PC-3 (cell line): ENCODE measurements around a stretch of chr15.

GRCh38 chr15:93070092-93070514 is 18.9 kb downstream of the RGMA start:
- RAMPAGE, long total RNA, result no peak

GRCh38 chr15:93072257-93072938 is 16.6 kb downstream of the RGMA start:
- RAMPAGE, long total RNA, result no peak

DNA sequence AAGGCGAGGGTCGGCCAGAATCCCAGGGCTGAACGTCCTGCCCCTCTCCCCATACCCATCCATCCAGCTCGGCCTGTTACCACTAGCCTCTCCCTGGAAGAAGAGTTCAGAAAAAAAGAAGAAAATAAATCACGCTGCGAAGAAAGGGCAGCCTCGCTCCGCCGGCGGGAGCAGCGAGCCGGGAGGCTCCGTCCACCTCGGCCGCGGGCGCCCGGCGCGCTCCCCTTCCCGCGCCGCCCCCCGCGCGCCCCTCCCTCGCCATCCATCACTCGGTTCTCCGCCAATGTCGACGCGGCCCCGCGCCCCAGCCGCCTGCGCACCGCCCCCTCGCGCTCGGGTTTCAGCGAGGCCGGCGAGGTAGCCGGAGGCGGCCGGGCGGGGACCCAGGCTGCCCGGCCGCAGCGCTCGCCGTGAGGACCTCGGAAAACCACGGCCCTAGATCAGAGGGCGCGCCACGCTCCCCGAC is 16.0 kb downstream of the RGMA start:
- RAMPAGE, long total RNA, result no peak

DNA sequence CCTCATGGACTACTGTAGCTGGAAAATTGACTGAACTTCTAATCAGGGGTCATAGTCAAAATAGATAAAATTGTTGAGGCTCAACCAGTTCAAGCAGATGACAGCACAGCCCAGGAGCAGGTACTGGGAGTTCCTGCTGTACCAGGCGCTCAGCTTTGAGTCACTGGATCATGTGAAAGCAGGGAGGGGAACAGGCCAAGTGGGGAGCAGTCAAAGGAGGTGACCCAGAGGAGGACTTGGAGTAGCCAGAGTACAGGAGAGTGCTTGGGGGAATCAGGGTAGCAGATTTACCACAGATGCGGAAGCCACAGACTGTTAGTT is 369.4 kb upstream of the MCTP2 start:
- RAMPAGE, long total RNA, result no peak

DNA sequence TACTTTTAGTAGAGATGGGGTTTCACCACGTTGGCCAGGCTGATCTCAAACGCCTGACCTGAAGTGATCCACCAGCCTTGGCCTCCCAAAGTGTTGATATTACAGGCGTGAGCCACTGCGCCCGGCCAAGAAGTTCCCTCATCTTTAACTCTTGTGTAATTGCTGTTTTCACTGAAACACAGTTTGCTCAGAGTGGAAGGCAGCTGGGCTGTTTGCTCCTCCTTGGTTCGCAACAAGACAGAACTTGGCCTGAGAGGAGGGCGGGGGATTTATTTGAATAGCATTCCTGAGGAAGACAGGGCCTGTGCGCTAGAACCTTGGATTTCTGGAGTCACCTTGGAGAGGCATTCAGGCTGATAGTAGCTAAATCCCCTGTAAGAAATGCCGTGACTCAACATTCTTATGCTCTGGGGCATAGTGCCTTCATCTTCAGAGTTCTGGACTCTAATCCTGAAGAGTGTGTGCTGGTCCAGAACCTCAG is 226.6 kb upstream of the MCTP2 start:
- RAMPAGE, long total RNA, result no peak

- RAMPAGE, long total RNA, result no peak
Observed at GRCh38 chr15:94110737-94111122, 120.6 kb upstream of the MCTP2 start.

- RAMPAGE, long total RNA, result no peak
Observed at GRCh38 chr15:94297669-94297958, 66.3 kb downstream of the MCTP2 start.

- RAMPAGE, long total RNA, result no peak
Observed at GRCh38 chr15:94314811-94315116, 83.4 kb downstream of the MCTP2 start.

- RAMPAGE, long total RNA, result no peak
Observed at GRCh38 chr15:95174271-95174866, 943.0 kb downstream of the MCTP2 start.

GRCh38 chr15:95288344-95289032 is 1042.0 kb upstream of the NR2F2 start:
- RAMPAGE, long total RNA, result no peak

GRCh38 chr15:95303737-95305003 is 1026.3 kb upstream of the NR2F2 start:
- RAMPAGE, long total RNA, result no peak

DNA sequence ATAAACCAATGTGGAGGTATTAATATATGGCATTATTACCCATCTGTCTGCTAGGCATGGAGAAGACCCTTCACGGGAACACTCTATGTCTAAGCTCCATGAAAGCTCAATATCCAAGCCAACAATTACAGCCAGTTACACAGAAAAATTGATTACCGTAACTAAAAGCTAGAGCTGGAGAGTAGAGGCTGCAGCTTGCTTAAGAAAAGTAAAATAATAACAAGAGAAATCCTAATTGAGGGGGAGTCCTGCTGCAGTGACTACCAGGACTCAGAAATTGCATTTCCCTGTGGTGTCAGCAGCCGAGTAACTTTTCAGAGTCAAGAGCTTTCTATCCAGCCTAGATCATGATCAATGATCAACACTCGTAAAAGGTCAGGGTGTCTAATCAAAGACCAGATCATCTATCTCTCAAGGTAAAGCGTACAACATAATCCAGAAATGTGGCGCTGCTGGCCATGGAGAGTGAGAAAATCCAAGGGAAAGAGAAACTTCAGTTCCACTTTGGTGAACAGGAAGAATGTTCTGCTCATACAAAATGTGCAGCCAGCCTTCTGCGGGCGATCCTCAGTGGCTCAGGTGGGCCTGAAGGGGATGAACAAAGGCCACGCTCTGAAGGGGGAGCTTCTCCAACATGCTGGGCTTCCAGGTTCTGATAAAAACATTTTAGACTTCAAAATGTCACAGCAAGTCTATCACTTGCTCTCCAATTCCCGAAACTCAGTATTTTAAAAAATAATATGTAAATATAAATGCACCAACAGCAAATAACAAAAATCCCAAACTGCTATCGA is 1005.9 kb upstream of the NR2F2 start:
- RAMPAGE, long total RNA, result no peak

DNA sequence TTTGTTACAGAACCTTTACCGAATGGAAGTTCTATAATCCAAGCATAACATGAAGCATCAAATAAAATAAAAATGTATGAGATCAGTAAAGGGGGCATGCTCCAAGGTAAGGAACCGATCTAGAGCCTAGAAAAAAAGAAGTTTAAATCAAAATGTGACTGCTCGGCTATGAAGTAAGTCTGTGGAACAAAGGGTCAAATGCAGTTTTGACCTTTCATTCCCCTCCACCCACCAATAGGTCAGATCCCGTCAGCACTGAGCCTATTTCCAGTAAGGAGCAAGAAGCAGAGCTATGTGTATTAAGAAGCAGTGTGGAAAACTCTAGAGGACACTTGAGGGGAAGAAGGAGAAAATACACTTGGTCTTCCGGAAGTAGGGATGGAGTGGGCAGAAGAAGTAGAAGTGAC is 888.5 kb upstream of the NR2F2 start:
- RAMPAGE, long total RNA, result no peak

GRCh38 chr15:95470419-95470722 is 860.1 kb upstream of the NR2F2 start:
- RAMPAGE, long total RNA, result no peak

GRCh38 chr15:95718293-95719319 is 611.9 kb upstream of the NR2F2 start:
- RAMPAGE, long total RNA, result no peak

DNA sequence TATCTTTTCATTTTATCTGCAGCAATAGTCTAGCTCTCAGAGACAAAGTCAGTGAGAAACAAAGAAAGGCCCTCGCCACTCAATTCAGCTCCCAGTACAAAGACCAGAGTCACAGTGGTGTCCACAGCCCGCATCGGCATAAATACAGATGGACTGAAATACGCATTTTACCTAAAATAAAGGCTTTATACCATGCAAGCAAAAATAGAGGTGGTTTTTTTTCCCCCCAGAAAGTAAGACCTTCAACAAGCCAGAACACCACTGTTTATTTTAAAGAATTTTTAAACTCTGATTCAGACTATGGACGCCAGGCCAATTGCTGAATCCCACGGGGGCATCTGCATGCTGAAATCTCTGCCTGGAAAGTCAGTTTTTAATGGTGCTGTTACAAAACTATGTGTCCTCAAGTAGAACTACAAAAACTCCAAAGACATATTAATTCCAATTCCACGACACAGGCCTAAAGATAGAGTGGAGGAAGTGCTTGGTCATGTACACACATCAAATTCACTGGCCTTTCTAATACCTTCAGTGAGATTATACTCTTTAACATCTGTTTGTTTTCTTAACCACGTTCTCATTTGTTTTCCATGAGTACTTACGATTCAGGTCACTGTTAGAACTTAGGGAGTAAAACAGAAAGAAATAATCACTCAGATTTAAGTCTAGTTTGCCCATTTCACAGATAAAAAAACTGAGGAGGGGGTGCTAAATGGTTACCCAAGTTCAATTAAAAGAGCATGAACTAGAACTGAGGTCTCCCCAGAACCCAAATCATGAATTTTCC is 490.5 kb upstream of the NR2F2 start:
- RAMPAGE, long total RNA, result no peak

GRCh38 chr15:95990290-95990936 is 340.1 kb upstream of the NR2F2 start:
- RAMPAGE, long total RNA, result no peak

DNA sequence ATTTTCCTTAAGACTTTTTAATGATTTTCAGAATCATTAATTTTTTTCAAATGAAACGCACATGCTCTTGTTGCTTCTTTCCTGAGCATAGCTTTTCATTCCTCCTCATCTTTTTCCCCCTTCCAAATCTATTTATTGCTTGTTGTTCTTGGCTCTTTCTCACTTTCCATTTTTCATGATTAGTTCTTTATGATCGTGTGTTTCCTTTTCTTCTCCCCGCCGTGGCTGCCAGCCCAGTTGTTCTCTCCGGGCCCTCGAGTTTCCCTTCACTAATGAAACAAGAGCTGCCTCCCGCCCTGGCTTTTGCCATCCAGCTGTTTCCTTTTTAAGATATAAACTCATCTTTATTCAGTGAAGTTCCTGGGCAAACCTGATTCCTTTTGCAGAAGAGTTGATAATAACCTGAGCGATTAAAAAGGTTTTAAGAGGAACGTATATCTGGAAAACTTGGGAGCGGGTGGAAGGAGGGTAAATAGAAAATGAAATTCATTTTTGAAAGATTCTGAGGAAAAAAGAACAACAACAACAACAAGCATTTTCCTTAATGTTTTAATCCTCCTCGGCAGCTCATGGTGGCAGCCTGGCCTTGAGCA is 170.2 kb upstream of the NR2F2 start:
- RAMPAGE, long total RNA, result no peak

- RAMPAGE, long total RNA, result no peak
Observed at GRCh38 chr15:96181389-96182300, 148.9 kb upstream of the NR2F2 start.

GRCh38 chr15:96326218-96326520 is 4.3 kb upstream of the NR2F2 start:
- RAMPAGE, long total RNA, result no peak